AG08470 (cell line): ENCODE measurements around the genes CCL8, LIG3, HEATR9, LYZL6 and TBC1D3G.

- RRBS, result no CpG with 5 or more reads among the region's 1 CpG
Measured at GRCh38 chr17:34134452-34134651, 120.7 kb upstream of the CCL2 start.

- RRBS, result 9% methylated on average over 10 of the region's 51 CpGs
Measured at GRCh38 chr17:34156439-34157437, 98.3 kb upstream of the CCL2 start.

- RRBS, result no CpG with 5 or more reads among the region's 2 CpGs
Measured at GRCh38 chr17:34319146-34319701, at the start of gene CCL8. Gene CCL8 (plus strand): TSS chr17:34319435.

GRCh38 chr17:34571724-34572092 lies 7.7 kb upstream of the TMEM132E start:
- RRBS, result no CpG with 5 or more reads among the region's 8 CpGs

DNA sequence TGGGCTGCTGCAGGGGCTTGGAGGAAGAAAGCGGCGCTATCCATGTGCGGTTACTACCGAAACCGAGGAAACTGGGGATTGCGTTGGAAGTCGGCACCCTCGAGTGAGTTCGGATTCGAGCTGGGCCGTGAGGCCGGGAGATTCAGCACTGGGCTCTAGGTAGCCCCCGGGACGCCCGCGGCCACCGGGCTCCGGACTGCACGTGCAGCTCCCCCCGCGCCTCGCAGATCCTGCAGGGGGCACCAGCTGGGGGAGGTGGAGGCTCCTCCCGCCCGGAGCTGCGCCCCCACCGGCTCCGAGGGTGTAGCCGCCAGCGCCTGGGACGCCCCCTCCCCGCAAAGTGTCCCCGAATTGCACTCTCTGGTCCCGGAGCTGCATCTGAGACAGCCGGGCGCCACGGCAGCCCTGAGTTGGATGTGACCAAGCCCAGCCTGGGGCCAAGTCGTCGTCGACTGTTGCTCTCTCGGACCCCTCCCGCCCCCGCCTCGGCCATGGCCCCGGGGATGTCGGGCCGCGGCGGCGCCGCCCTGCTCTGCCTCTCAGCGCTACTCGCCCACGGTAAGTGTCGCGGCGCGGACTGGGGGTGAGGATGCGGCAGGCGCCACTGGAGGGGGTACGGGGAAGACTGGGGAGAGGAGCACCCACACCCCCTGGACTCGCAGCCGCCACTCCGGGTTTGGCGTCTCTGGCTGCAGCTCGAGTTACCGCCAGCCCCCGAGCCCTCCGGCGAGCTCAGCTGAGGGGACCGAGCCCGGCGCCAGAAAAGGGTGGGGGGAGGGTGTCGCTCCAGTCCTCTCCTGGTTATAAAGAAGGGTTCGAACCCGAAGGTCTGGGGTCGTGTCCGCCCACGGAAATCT lies 1.4 kb downstream of the TMEM132E start:
- RRBS, result 2% methylated on average over 37 of the region's 78 CpGs

DNA sequence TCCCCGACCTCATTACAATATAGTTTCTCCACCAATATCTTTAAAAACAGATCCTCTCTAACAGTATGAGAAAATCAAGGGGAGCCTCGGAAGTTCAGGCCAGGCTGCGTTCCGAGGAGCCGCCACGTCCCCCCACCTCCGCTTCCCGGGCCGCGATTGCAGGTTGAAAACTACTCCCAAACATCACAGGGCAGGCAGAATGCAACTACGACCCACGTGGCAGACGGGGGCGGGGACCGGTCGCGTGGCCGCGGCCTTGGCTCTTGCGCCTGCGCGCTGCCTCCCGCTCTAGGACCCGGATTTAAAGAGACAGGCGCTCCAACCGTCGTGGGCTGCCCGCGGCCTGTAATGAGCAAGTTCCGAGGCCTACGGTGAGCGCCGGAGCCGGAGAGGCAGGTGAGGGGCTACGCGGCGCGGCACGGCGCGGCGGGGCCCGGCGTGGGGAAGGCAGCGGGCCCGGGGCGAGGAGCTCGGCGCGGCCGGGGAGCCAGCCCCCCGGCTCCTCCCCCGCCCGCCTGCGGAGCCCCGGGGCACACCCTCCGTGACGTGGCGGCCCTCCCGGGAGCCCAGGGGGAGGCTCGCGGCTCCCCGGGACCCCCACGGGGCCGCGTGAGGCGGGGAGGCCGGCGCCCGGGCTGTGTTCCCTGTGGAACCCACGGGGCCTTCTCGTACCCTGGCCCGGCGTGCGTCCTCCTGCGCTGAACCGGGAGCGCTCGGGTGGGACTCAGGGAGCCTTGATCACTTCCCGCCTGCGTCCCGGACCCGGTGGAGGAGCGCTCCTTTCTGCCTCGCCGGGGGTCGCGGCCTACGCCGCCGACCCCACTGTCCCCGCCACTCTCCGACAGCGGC lies at the start of gene LIG3:
TSS of gene LIG3 (plus strand) at position 286 of the 849 bp plus-strand sequence.
- RRBS, result 2% methylated on average over 50 of the region's 94 CpGs

- RRBS, result no CpG with 5 or more reads among the region's 6 CpGs
Measured at GRCh38 chr17:34981436-34981859, 1.1 kb downstream of the LIG3 start.

GRCh38 chr17:35088938-35089607 lies 25.6 kb upstream of the RFFL start:
- RRBS, result 2% methylated on average over 35 of the region's 81 CpGs

DNA sequence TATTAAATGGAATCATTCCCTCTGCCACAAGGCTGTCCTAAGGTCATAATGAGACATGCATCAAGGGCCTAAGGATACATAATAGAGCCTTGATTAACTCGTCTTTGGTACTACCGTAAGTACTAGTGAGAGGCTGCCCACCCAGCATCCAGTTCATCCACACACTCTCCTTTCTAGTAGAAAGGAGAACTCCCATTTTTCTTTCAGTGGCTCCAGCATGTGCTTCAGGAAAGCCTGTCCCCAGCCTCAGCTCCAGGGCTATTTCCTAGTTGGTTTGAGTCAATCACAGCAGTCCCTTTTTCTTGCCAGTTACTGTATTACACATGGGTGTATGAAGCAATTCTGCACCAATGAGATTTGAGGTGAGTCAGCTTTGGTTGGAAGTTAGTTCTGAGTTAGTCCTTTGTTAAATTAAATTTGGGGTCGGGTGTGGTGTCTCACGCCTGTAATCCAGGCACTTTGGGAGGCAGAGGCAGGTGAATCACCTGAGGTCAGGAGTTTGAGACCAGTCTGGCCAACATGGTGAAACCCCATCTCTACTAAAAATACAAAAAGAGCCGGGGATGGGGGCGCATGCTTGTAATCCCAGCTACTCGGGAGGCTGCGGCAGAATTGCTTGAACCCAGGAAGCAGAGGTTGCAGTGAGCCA lies 24.8 kb downstream of the RAD51D start:
- RRBS, result no CpG with 5 or more reads among the region's 8 CpGs

DNA sequence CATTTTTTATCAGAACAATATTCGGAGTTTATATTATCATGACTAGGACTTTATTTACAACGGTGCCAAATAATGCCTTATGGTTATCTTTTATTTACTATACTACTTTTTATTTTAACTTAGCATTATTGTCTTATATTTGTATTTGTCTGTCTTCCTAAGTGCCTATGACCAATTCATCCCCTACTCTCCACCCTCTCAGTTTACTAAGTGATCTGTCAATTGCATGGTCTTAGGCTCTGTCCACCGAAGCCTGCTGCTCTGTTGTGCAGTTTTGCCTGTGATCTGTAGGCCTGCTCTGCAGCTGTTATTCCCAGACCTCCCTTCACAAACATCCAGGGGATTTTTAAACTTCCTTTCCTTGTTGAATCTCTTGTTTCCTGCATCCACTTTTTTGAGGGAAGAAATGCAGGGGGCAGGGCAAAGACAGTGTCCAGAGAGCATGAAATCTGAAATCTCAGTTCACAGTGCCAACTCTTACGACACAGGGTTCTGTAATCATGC lies 11.2 kb downstream of the SLFN5 start:
- RRBS, result no CpG with 5 or more reads among the region's 4 CpGs

GRCh38 chr17:35258476-35259312 lies 15.8 kb downstream of the SLFN5 start:
- RRBS, result no CpG with 5 or more reads among the region's 9 CpGs

DNA sequence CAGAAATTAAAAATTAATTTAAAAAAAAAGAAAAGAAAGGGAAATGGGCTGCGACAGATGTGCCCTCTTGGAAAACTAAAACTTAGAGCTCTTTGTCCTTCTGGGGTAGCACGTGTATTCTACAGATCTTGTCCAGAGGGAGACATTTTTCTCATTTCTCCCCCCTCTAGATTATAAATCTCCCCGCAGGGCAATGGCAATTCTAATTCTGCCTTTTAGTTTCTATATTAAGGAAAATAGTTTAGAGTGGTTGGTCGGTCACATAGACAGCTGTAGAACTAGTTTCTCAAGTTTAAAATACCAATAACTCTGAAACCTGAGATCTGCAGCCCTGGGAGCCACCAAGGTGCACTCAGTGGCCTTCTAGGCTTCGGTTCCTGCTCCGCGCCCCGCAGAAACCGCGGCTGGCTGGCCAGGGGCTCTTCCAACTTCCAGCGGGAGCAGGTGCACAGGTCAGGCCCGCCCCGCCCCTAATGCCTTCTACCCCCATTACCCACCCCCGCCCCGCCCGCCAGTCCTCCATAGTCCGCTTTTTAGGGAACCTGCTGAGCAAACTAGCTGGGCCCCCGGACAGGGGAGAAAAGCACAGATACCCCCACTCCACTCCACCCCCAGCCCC lies 536 bp downstream of the SLFN11 start:
- RRBS, result no CpG with 5 or more reads among the region's 18 CpGs

DNA sequence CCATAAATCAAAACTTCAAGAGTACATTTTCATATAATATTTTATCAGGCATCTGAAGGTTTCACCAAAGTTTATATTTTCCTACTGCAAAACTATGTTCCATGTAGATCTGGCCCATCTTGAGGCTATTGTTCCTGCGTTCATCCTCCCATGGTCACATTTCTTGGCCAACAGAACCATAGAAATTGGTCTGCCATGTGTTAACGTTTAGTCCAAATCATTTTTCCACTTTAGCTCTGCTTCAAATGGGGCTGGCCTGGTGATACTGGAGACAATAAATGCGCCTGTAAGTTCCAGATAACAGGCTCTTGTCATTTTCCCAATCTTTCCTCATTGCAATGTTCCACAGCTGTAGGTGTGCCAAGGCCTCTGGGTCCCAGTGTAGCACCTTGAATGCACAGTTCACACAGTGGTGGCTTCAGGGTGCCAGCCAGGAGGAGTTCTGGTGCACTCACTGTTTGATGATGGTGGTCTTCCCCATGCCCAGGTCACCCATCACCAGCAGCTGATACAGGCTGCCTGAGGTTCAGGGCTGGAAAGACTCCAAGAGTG lies 21.6 kb upstream of the SLFN13 start:
- RRBS, result no CpG with 5 or more reads among the region's 3 CpGs

DNA sequence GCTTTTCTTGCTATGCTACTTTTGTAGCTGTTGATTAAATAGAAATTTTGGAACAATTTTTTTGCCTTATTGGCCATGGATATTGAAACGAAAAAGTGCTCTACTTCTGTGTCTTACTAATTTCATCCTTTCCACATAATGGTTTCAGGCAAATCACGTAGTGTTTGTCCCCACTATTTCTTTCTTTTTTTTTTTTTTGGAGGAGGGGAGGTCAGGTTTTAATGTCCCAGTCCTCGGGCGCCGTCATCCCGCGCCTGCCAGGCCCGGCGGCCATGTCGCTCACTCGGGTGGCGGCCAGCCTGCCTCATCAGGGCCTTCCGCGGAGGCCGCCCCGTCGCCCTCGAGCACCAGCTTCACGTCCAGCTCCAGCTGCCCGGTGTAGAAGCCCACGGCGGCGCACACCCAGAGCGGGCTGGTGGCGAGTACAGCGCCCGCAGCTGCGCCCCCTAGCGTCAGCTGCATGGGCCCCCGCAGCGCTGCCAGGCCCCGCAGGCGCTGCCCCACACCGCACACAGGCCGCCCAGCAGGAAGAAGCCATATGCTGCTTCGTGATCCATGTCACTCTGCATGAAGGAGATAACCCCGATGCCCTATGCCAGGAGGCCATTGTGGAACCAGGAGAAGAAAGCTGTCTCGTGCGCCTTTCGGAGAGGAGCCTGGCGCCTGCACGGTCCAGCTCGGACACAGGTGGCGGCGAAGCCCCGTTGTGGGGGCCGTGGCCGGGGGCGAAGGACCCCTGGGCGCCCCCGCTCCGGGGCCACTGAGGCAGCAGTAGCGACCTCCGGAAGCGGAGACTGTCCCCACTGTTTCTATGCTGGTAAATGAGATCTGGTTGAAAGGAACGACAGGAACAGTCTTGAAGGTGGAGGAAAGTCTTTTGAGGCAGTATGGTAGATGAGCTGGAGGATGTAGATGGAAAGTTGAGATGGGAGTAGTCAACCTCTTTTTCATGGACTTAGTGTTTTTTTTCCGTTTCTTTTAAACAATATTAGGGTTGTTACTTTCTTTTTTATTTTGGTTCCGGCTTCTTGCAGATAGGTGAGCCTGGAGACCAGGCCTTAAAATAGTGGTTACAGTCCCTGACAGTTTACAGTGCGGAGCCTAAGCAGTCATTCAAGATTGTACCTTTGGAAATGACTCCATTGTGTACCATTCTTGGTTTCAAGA lies 9.6 kb downstream of the AP2B1 start:
- RRBS, result 71% methylated on average over 8 of the region's 59 CpGs

- RRBS, result no CpG with 5 or more reads among the region's 8 CpGs
Measured at GRCh38 chr17:35712866-35713803, 18.3 kb upstream of the RASL10B start.

DNA sequence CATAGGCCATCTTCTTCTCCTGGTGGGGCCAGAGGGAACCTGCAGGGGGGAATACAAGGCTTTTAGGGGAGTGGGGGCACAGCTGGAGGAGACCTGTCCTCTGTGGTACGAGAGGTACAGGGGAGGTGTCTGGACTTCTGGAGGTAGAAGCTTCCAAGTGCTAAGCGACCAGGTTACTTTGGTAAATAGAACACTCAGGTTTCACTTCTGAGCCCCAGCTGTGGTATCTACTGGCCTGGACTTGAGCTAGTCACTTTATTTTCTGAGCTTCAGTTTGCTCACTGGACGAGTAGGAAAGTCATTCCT lies at the start of gene HEATR9:
TSS of gene HEATR9 (minus strand) at position 159 of the 306 bp plus-strand sequence.
- RRBS, result no CpG with 5 or more reads among the region's 3 CpGs

- RRBS, result no CpG with 5 or more reads among the region's 3 CpGs
Measured at GRCh38 chr17:35943507-35944072, at the start of gene LYZL6. Gene LYZL6 (minus strand): TSS chr17:35943713.

DNA sequence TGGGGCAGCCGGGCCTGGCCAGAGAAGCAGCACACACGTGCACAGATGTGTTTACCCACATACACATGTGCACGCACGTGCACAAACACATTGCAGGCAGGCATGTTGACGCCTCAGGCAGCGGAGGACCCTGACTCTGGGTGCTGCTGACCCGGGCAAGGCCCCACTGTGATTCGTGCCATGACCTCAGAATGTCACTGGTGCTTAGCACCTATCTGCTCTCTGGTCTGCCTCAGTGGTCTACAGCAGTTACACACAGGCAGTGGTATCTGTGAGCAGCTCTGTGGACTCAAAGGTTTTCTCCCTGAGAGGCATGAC lies at the start of gene TBC1D3G:
TSS of gene TBC1D3G (plus strand) at position 247 of the 318 bp plus-strand sequence.
- RRBS, result no CpG with 5 or more reads among the region's 8 CpGs

- RRBS, result no CpG with 5 or more reads among the region's 22 CpGs
Measured at GRCh38 chr17:36592357-36593526, 1.1 kb downstream of the DHRS11 start.

DNA sequence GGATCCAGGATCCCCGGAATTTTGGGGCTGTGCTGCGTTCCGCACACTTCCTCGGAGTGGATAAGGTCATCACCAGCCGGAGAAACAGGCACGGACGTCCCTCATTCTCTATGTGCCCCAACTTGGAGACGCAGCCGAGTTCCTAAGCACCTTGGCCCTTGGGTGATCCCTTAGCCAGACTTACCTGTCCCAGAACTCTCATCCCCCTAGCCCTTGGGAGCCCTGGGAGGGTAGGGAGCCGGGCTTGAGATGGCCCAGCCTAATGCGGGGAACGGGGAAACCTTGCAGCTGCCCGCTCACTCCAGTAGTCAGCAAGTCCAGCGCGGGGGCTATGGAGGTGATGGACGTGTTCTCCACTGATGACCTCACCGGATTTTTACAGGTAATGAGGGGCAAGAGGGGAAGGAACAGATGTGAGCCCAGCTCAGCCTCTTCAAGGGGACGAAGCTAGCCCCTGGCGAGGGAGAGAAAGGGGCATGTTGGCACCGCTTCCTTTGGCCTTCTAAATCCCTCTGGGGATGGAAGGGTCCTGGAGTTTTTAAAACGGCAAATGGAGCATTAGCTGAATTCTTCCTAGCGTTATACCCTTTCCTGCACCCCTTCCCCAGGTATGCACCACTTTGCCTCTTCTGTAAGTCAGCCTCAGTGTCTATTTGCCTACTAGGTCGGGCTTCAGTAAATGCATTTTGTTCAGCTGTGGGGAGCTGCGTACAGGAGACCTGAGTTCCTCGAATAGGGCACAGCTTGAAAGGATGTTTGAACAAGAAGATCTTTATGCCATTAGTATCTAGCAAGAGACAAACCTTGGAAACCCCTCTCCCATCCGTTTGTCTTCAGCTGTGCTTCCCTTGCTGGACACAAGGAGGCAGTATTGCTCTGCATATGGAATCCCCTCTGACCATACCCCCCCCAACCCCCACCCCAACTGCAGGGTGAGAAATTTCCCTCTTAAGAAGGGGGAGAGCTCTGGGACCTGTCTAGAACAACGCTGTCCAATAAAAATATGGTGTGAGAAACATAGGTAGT lies 1.2 kb downstream of the MRM1 start:
- RRBS, result no CpG with 5 or more reads among the region's 27 CpGs